REH cell (cell line): ENCODE results near the genes ZNF277, MDFIC and TES.

- PRO-cap = no peak
Measured at GRCh38 chr7:107640769-107641322, 19.8 kb upstream of the SLC26A4 start.

- PRO-cap = no peak
Measured at GRCh38 chr7:107659474-107660195, 993 bp upstream of the SLC26A4 start.

DNA sequence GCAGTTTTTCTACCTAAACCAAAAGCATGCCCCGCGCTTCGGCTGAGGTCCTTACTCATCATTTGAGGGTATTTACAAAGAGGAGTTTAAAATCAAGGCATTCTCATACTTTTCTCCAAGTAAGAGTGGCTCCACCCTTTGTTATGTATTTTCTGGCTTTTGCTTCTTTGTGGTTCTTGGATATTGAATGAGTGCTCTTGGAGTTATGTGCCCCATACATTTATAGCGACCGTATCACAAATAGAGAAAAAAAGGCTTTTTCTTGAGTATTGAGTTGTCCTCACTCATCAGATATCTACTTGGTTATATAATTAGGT is 735 bp downstream of the CBLL1 start:
- PRO-cap = no peak

DNA sequence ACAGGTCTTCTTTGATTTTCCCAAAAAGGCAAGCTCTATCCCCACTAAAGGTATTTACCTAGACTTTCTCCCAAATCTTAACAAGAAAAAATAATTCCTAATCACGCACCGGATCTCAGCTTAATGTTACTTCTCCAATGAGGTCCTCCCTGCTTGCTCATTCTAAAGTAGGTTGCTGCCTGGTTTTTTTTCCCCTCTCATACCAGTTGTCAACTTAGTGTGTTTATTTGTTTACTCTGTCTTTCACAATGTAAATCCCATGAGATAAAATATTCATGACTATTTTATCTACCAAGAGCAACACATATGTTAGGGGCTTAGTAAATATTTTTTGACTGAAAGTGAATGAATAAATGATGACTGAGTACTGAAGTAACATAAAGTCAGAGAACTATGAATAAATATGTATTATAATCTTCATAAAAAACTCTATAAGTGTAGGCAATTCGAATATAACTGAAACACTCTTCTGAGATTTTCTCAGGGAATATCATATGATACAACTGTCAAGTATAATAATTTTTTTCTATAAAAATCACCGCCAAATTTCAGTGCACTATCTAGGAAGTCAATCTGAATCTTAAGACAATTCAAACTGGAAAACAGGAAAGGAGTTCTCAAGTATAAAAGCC is 140.6 kb downstream of the LRRN3 start:
- PRO-cap = no peak

- PRO-cap = no peak
Measured at GRCh38 chr7:111315704-111316124, 224.8 kb downstream of the LRRN3 start.

- PRO-cap = no peak
Measured at GRCh38 chr7:112080263-112080912, 125.8 kb downstream of the DOCK4 start.

- PRO-cap = no peak
Measured at GRCh38 chr7:112118501-112119221, 87.5 kb downstream of the DOCK4 start.

- PRO-cap = no peak
Measured at GRCh38 chr7:112204904-112205300, 1.3 kb downstream of the DOCK4 start.

GRCh38 chr7:112206509-112207527 is at the start of gene ZNF277:
TSS of gene ZNF277 (plus strand) at chr7:112206695.
- PRO-cap = bidirectional peak, plus-strand start at chr7:112206703, minus-strand start at chr7:112206399

DNA sequence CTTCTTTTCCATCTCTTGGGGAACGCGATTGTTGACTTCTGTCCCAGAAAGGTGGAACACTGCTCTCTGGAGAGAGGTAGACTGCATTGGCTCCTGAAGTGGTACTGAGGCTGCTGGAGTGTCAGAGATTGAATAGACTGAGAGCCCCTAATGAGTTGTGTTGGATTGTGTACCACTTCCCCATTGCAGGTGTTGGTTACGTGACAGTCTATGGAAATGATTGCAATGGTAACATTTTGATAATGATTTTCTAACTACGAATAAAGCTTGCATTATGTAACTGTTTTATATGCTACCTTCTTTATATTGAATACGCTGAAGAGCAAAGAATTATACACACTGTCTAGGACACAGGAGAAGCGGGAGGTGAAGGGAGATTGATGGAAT is 1.0 kb upstream of the BMT2 start:
- PRO-cap = no peak

GRCh38 chr7:113551826-113552297 is 366.9 kb downstream of the PPP1R3A start:
- PRO-cap = no peak

DNA sequence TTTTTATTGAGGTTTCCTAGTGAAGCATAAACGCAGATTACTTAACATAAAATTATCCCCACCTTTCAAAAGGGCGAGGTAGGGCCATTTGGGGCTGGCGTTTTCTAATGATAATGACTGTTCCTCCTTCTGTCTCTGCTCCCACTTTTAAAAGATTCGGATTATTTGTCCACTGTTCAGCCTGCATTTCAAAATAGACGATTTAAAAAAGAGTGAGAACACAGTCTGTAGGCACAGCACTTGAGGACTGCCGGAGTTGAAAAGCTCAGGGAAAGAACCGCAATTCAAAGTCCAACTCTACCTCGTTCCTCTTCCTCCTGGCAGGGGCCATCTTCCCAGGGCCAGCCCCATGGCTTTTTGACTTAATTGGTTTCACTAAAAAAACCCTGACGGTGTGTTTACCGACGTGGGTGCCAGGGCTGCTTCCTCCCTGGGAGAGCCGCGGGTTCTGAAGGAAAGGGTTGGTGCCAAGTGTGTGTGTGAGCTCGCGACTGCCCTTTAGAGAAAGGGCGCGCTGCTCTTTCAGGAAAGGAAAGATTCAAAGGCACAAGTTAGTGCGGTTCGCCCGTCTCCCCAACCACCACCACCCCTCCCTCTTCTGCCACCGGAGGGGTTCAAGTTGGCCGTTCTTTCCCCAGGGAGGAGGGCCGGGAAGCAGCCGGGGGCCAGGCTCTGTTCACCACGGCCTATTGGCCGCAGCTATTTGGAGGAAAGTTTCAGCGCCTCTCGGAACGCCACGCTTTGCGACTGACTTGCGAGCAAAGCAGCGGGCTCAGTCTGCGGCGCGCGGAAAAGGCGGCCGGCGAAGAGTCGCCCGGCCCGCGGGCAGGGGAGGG is 165.6 kb upstream of the PPP1R3A start:
- PRO-cap = no peak

GRCh38 chr7:114413547-114414041 is 1.0 kb upstream of the FOXP2 start:
- PRO-cap = no peak

DNA sequence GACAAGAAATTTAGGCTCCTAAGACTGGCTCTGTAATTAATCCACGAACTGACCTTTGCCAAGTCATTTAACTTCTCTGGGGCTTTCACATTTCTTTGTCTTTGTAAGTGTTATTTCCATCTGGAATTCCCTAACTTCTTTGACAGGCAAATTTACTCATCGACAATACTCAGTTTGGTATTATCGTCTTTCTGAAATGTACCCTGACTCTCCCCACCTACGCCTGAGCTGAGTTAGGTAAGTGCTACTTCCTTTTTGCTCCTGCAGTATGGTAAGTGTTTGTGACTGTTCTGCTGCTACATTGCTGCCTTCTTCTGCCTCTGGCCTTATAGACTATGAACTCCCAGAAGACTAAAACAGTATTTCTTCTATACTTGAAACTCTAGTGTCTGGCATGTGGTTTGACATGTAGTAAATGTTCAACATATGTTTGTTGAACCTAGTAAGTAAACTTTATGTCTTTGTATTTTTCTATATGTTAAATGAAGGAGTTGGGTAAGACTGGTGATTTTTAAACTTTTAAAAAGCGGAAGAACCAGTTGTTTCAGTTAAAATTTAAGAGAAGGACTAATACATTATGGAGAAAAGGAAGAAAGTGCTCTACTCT is 5.4 kb upstream of the MDFIC start:
- PRO-cap = no peak

- PRO-cap = no peak
Measured at GRCh38 chr7:114921960-114922432, at the start of gene MDFIC. TSS of gene MDFIC (plus strand) at chr7:114922094.

DNA sequence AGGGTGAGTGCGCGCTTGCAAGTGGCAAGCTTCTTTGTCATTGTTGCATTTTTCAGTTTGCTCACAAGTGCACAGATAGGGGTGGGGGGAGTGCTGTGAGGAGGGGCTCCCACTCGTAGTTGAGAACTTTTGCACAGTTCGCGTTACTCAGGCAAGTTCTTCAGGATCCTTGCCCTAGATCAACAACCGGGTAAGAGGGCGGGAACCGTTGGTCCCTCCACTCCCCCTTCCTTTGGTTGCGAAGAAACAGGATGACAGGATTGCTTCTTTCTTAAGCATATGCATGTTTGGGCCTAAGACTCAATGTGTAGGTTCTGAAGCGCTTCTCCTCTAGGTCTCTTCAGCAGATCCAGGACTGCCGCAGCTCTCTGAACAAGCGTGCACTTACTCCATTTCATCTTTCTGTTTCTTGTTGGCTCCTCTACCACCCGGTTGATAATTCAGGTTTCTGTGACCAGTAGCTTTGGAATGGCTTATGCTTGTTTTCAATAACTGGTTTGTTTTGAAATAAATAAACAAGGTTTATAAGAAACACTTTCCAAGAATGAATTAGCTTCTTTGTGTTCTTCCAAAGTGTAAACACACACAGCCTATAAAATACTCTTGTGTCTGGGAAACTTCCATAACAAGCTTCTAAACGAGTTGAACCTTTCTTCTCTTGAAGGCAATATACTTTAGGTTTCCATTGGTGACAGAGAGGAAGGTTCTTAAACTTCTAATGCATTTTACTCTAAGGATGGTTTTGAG is 1.4 kb downstream of the MDFIC start:
- PRO-cap = no peak

DNA sequence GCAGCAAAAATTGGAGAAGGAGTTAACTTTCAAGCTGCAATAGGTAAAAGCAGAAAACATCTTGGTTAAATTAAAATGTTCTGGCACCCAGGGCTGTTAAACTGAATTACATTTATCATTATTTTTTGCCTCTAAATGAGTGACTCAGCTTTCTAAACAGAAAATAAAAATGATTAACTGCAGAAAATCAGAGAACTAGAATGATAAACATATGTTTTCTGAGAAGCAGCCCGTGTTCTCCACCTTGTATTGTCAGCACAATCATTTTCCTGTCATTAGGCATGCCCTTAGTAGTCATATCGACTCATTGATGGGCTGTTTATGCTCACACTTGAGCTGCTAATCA is 2.1 kb downstream of the MDFIC start:
- PRO-cap = no peak

GRCh38 chr7:115110488-115111137 is 188.7 kb downstream of the MDFIC start:
- PRO-cap = no peak

- PRO-cap = no peak
Measured at GRCh38 chr7:116210241-116210817, at the start of gene TES. TSS of gene TES (plus strand) at chr7:116210539.

DNA sequence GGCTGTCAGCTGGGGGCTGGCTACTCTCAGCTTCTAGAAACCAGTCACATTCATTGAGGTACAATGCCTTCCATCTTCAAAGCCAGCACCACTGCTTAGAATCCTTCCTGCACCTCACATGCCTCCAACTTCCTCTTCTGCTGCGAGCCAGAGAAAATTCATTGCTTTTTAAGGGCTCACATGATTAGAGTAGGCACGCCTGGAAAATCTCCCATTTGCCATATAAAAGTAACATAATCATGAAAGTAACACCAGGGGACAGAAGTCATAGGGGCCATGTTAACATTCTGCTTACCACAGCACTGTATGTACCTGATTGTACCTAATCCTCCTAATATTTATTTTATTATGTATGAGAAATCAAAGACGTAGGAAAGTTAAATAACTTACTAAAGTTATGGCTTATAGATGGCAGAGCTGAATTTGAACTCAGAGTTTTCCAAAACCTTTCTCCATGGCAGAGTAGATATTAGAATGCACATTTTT is 28.8 kb downstream of the TES start:
- PRO-cap = no peak